ENCODE data around the gene CD180.

DNA sequence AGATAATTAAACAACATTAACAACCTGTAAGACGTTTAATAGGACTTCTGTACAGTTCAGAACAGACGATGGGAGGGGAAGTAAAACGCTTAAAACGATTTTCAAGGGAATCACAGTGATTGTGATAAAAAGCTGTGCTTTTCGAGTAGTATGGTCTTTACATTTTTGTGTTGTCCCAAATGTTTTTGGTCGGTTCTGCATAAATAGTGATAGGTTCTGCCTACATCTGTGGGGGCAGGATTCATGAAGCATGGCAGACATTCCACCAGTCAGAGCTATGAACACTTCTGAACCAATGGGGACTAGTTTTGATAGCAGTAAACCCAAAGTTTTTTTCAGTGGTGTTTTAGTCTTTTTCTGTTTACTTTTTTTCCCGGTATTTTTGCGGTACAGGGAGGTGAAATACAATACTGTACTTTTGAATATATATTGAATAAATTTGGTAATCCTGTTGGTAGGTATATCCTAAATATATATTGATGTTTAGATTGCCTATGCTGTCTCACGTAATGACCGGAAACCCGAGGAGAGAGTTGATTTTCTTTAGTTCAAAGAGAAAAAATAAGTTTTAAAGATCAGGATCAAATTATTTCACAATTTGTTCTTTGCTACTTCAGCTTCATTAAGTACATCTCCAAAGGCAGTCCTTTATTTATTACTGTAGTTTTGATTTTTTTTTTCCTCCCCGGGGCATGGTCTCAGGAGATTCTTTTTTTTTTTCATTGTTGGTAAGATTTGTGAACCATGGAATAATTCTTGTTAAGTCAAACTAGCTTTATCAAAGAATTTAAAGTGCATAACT, 1.4 kb downstream of the ERBIN start:
- PRO-cap: unidirectional peak, minus-strand start at position 252 of the sequence
- RAMPAGE, long total RNA: no peak

DNA sequence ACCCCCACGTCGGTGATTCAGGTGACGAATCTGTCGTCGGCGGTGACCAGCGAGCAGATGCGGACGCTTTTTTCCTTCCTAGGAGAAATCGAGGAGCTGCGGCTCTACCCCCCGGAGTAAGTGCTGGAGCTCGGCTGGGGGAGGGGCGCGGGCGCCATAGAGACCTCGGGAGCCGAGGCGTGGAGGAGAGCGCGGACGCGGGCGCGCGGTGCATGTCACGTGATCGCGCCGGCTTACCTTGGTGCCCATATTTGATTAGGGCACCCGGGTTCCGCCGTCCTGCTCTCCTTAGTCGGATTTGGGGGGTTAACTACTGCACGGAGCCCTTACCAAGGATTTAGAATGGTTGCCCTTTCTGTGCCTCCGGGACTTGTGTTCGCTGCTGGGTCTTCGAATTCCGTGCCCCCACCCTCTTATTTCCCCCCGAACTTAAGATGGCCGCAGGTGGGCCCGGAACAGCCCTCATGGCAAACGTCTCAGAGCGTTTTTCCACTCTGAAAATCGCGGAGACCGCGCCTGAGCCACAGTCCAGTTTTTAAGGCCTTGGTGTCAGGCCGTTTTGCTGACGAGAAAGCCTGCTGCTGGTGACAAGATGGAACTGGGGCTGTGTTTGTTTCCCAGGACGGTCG, 436 bp downstream of the SREK1 start:
- PRO-cap: bidirectional peak, plus-strand start at position 526 of the sequence, minus-strand start at position 210 of the sequence
- RAMPAGE, long total RNA: no peak

DNA sequence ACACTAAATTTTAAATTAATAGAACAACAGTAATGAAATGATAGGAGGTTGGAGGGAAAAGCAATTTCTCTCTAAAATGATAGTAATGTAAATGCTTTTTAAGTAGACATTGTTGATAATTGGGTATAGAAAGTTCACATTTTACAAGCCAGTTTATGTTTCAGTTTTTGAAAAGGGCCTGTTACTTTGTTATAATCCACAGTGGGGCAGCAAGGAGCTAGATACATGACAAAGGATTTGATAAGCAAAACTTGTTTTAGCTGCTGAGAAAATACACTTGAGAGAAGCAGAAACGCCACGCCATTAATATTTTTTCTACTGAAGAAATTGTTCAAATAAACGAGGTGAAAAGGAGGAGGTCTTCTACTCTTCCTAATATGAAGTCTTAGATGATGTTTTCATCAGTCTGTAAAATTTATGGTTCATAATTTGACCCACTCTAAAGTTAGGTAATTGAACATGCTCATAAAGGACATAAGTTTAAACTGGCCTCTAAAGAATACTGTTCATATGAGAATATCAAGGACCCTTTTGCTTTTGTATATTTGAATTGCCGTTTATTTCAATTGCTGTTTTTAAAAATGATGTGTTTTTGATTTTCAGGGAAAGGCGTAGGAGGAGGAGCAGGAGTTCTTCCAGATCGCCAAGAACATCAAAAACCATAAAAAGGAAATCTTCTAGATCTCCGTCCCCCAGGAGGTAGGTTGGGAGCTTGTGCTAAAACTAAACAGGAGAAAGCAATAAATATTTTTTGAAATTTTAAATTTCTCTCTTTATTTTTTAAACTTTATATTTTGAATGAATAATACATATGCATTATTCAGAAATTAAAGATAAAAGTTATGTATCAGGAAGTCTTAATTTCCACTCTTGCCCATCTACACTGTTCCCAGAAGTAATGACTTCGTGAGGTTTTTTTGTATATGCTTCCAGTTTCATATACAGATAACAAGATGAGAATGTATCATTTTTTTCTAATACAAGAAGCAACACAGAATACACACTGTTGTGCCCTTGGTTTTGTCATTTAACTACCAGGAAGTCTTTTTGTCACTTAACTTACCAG, 30.6 kb downstream of the SREK1 start:
- PRO-cap: no peak
- RAMPAGE, long total RNA: no peak

DNA sequence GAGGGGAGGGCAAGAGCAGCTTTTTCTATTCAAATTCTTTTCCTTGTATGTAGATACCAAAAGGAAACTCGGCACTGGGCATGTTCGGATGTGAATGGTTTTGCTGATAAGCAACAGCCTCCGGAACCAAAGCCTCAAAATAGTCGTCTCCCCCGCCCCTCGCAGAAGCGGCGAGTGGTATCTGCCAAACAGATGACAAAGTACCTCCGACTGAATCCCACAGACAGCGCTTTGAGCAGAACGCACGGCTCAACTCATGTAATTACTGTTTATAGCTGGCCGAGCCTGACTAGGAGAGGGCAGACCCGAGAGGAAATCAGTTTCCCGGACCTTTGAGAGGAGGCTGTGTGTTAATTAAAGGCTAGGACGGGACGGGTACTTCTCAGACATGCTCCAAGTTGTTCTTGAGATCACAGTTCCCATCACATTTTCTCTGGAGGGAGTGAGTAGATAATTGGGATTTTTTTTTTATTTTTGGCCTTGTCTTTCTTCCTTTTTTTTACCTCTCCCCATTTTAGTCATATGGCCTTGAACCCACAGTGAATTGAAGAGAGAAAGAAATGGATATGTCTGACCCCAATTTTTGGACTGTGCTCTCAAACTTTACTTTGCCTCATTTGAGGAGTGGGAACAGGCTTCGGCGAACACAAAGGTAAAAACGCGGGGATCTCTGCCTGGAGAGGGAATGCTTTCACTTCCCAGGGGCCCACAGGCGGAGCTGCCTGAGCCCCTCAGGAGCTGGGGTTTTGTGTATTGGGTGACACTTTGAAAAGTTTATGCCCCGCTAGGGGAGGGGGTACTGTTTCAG, 192.0 kb downstream of the CD180 start:
- PRO-cap: bidirectional peak, plus-strand start at position 59 of the sequence, minus-strand start outside the sequence; bidirectional peak, plus-strand start at position 357 of the sequence, minus-strand start at position 264 of the sequence
- RAMPAGE, long total RNA: start-site peak on the plus strand centred at position 58 of the sequence, 404 bp wide, 1,203 reads

DNA sequence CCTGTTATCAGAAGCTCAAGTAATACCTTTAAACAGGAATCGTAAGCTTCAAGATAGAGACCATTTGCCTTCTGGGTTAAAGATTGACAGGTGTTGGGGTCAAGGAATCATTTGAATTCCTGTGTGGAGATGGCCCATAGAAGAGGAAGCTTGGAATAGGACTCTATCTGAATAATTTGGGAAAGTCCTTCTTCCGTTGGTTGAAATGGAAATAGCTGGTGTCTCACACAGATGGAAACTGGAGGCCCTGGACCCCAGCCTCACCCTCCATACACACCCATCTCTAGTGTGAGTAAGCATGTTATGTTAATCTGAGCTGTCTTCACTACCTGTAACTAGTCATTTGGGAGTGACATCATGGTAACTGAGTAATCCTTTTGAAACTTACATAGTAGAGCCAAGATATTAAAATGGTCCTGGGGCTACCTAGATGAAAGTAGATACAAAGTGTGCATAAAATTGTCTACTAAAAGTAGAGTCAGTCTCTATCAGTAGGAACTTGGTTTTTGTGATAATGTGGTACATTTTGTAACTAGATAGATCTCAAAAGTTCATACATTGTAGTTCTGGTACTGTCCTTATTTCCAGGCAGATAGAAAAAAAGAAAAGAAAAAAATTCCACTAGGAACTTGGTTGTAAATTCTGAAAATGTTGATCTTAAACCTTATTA, 184.3 kb downstream of the CD180 start:
- PRO-cap: no peak
- RAMPAGE, long total RNA: no peak

GRCh38 chr5:67196287-67197331, at the start of gene CD180:
CD180 (minus strand) TSS chr5:67196799.
- PRO-cap: no peak
- RAMPAGE, long total RNA: start-site peak on the minus strand at chr5:67196760-67196781, 12 reads

GRCh38 chr5:68042418-68042644, 173.2 kb upstream of the PIK3R1 start:
- PRO-cap: no peak
- RAMPAGE, long total RNA: no peak

DNA sequence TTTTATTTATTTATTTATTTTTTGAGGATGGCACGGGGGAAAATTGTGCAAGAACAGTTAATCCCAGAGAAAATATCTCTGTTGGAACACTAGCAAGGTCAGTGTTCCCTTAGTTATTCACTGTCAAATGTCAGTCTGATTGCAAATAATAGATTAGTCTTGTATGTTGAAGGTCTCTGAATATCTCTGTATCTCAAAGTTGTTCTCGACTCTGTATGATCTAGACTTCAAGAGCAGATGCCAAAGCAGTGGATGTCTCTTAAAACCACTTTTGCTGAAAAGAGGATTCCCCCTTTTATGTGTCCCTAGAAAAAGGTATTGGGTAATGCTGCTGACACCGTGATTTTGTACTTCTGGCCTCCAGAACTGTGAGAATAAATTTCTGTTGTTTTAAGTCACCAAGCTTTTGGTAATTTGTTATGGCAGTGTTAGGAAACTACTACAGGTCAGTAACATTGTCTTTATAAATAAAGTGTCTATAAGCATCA, 85.4 kb upstream of the PIK3R1 start:
- PRO-cap: no peak
- RAMPAGE, long total RNA: no peak

DNA sequence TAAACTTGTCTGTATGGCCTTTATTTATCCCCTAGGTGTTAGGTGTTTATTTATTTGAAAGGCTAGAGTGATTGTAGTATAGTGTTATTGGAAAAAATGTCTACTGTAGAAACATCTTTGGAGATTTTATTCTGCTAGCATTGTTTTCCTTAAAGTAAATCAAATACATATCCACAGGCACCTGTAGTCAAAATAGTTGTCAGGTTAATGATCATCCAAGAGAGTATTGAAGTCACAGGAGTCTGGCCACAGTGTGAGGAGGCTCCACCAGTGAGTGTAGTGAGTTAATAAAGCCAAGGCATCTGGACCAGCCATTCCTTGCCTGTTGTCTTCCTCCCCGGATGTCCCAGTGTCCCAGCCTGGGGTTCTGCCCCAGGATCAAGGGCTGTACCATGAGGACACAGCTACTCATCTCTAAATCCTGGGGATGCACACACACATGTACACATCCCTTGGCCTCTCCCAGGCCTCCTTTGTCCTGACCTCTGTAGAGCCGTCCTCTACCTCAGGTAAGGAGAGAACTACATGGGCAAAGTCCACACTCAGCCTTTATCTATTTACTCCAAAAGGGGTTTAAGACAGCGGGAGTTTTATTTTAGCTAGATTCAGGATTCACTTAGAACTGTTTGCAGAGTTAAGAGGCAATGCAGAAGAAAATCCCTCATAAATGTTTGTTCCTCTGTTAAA, 3.7 kb downstream of the PIK3R1 start:
- PRO-cap: no peak
- RAMPAGE, long total RNA: no peak

DNA sequence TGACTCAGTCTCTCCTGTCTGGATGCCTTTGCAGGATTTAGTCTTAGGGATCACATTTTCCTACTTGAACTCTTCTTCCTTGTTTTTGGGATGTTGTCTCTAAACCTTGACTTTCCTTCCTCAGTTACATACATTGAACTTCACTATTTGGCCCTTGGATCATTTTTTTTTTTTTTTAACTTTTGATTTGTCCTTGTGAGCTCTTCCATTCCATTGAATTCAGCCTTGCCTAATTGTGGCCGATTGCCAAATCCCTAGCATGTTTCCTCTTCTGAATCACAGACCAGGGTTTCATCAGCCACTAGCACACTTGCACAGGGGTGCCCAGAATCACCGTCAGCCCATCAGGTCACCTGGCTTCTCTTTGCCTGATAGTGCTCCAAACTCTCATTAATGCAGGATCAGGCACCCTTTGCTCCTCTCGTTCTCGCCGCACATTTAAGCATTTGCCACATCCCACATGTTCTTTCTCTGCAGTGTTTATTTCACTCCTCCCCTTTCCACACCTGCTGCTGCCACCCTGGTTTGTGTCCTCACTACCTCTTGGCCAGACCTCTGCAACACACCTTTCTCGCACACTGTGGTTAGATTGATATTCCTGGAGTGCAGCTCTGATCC, 9.6 kb downstream of the PIK3R1 start:
- PRO-cap: no peak
- RAMPAGE, long total RNA: no peak

GRCh38 chr5:68225861-68227083, 10.7 kb downstream of the PIK3R1 start:
- PRO-cap: no peak
- RAMPAGE, long total RNA: no peak

GRCh38 chr5:68229864-68230251, 14.3 kb downstream of the PIK3R1 start:
- PRO-cap: no peak
- RAMPAGE, long total RNA: no peak

DNA sequence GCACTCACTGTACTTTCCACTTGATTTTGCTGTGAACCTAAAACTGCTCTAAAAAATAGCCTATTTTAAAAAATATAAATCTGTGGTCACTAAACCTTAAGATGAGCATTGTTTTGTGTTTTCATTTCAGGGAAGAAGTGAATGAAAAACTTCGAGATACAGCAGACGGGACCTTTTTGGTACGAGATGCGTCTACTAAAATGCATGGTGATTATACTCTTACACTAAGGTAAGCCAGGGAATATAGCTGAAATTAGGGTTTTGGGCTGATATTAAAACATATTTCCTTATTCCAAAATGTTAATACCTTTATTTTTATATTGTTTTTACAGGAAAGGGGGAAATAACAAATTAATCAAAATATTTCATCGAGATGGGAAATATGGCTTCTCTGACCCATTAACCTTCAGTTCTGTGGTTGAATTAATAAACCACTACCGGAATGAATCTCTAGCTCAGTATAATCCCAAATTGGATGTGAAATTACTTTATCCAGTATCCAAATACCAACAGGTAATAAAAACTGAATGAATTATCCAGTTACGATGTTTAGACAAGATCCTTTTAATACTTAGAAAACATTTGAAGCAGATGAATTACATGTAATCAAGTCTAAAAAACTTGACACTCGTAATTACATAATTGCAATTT, 77.5 kb downstream of the PIK3R1 start:
- PRO-cap: no peak
- RAMPAGE, long total RNA: no peak

- PRO-cap: no peak
- RAMPAGE, long total RNA: no peak
Measured at GRCh38 chr5:68404956-68405504, 189.5 kb downstream of the PIK3R1 start.

- PRO-cap: no peak
- RAMPAGE, long total RNA: no peak
Measured at GRCh38 chr5:68456686-68457265, 241.2 kb downstream of the PIK3R1 start.

DNA sequence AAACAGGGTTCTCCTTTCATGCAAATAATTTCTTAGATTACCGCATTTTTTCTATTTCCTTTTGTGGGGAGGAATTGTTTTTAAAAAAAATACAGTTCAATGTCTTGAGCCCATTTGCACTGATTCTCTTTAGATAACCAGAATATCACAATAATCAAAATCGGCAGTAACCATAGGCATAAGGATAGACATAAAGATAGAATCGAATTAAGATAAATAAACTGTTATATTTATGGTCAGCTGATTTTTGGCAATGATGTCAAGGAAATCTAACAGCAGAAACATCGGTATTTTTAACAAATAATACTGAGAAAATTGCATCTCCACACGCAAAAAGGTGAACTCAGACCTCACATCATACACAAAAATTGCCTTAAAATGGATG, 325.5 kb downstream of the PIK3R1 start:
- PRO-cap: no peak
- RAMPAGE, long total RNA: no peak

GRCh38 chr5:68549177-68549737, 333.7 kb downstream of the PIK3R1 start:
- PRO-cap: no peak
- RAMPAGE, long total RNA: no peak

- PRO-cap: no peak
- RAMPAGE, long total RNA: no peak
Measured at GRCh38 chr5:68673326-68674453, 420.1 kb upstream of the SLC30A5 start.

GRCh38 chr5:68711373-68711688, 382.5 kb upstream of the SLC30A5 start:
- PRO-cap: no peak
- RAMPAGE, long total RNA: no peak

DNA sequence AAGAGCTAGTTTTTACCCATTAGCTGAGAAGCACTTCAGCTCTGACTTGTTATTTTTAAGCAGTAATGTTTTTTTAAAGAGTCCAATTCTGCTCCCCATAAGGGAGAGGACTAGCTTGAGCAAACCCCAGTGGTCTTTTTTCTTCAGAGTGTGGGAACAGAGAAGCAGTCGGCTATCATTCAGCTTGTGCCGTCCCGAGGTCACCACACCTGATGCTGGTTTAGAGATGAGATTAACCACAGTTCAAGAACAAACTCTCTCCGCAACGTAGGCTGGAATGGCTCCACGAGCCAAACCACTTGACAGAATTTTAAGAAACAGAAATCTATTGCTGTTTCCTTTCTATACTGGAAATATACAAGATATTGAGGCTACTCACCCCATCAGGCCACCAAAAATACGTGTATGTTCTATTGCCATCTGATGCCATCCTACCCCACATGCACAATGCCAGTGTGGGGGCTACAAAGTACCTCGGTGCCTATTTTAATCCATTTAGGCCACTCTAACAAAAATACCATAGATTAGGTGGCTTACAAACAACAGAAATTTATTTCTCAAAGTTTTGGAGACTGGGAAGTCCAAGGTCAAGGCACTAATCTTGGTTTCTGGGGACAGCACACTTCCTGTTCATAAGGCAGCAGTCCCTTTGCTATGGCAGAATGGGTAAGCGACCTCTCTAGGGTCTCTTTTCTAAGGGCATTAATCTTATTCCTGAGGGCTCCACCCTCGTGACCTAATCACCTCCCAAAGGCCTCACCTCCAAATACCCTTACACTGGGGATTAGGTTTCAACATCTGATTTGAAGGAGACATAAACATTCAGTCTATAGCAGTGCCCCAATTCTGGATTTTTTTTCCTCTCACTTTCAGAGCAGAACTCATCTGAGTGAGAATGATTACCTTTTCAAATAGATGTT, 349.0 kb upstream of the SLC30A5 start:
- PRO-cap: no peak
- RAMPAGE, long total RNA: no peak

Data from vagina (tissue), 1 donor.